ENCODE results near the gene POTEE.

GRCh38 chr2:130728028-130728519 lies 796 bp upstream of the GPR148 start:
- PRO-cap = no peak

DNA sequence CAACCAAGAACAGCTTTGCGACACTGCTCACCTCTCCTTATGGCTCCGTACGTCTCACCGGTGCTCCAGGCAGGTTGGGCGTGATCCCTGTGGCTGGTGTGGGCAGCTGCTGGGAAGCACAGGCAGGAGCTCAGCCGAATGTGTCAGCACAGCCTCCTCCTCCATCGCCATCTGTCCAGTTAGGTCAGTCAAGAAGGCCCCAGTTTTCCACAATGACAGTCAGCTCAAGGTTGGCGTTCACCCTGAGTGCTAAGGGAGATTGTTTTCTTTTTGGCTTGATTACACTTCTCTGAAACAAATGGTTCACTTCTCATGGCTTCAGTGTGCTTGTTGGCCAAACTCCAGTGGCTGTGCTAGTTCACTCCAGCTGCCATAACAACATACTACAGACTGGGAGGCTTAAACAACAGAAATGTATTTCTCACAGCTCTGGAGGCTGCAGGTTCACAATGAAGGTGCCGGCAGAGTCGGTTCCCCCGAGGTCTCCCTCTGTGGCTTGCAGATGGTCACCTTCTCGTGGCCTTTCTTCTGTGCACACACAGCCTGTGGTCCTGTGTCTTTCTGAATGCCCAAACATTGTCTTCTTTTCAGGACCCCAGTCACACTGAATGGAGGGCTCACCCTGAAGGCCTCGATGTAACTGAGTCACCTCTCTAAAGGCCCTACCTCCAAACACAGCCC lies 30.3 kb downstream of the AMER3 start:
- PRO-cap = no peak

- PRO-cap = no peak
Measured at GRCh38 chr2:130819459-130820203, 17.1 kb upstream of the ARHGEF4 start.

DNA sequence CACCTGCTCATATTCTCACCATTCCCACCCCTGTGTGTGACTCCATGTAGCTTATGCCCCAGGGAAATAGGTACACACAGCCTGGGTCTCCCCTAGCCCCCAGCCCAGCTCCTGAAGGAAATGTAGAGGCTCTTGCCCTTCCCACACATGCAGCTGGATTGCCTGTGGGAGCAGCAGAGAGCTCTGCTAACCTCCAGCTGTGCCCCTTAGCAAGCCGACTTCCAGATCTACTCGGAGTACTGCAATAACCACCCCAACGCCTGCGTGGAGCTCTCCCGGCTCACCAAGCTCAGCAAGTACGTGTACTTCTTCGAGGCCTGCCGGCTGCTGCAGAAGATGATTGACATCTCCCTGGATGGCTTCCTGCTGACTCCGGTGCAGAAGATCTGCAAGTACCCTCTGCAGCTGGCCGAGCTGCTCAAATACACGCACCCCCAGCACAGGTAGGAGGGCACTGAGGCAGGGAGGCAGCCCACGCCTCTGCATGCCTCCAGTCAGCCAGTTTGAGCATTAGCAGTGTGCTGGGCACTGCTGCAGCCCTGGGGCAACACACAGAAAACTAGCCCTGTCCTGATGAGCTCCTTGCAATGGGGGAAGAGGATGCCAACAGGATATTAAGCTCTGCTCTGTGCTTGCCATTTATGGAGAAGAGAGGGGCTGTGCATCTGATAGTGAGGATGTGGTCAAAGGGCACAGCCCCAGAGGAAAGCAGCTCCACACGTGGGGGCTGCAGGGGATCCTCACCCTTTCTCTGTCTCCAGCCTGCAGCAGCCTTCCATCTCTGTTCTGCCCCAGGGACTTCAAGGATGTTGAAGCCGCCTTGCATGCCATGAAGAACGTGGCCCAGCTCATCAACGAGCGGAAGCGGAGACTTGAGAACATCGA lies 52.0 kb downstream of the FAM168B start:
- PRO-cap = no peak

GRCh38 chr2:131127774-131128830 lies 23.0 kb downstream of the PLEKHB2 start:
- PRO-cap = no peak

GRCh38 chr2:131208841-131210021 lies at the start of gene POTEE:
TSS of gene POTEE (plus strand) at chr2:131209536.
- PRO-cap = no peak

GRCh38 chr2:131363228-131363659 lies 724 bp downstream of the RAB6D start:
- PRO-cap = no peak

DNA sequence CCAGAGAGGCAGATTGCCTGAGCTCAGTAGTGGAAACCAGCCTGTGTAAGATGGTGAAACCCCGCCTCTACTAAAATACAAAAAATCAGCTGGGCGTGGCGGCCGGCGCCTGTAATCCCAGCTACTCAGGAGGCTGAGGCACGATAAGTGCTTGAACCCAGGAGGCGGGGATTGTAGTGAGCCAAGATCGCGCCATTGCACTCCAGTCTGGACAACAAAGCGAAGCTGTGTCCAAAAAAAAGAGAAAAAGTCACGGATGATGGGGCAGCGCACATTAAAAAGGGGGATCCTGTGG lies 30.2 kb upstream of the RAB6D start:
- PRO-cap = no peak

- PRO-cap = bidirectional peak, plus-strand start at chr2:131493076, minus-strand start at chr2:131492985
Measured at GRCh38 chr2:131492651-131493225, 541 bp upstream of the MZT2A start.

DNA sequence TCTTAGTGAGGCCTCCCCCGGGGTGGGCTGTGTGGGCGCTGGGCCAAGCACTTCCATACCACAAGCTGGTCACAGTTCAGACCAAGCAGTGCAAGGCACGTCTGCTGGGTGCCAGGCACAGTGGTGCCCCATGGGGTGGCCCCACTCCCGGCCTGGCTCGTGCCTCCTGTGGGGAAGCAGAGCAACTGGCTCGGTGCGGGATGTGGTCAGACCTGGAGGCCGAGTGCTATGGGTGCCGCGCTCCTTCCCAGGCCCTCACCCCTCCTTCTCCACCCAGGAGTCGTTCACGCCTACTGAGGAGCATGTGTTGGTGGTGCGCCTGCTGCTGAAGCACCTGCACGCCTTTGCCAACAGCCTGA lies 12.4 kb upstream of the CCDC74A start:
- PRO-cap = no peak

DNA sequence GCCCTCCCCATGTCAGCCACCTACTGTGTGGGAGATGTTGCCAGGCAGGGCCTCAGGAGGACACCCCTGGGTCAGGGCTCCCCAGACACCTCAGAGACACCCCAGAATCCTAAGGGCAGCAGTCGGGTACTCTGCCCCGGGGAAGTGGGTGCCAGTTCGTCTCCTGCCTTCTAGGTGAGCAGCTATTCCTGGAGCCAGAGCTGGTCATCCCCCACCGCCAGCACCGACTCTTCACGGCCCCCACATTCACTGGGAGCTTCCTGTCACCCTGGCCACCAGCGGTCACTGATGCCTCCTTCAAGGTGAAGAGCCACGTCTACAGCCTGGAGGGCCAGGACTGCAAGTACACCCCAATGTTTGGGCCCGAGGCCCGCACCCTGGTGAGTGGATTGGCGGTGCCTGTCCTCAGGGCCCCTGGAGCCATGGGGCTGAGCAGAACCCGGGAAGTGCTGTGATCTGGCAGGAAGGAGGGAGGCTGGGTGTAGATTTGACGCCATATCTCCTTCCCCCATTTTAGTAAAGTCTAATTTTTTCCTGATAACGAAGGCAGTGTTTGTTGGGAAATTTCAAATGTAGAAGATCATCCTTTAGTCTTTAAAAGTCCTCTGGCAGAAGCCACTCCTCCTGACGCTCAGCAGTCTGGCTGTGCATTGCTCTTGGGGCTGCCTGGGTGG lies 9.2 kb upstream of the CCDC74A start:
- PRO-cap = no peak

GRCh38 chr2:132162125-132162549 lies 385 bp upstream of the ANKRD30BL start:
- PRO-cap = no peak

- PRO-cap = no peak
Measured at GRCh38 chr2:132278801-132280114, 117.5 kb upstream of the ANKRD30BL start.

GRCh38 chr2:132353541-132353932 lies 63.1 kb upstream of the GPR39 start:
- PRO-cap = no peak

- PRO-cap = no peak
Measured at GRCh38 chr2:132462834-132463495, 46.4 kb downstream of the GPR39 start.

- PRO-cap = no peak
Measured at GRCh38 chr2:133156626-133157372, 411.5 kb downstream of the NCKAP5 start.

DNA sequence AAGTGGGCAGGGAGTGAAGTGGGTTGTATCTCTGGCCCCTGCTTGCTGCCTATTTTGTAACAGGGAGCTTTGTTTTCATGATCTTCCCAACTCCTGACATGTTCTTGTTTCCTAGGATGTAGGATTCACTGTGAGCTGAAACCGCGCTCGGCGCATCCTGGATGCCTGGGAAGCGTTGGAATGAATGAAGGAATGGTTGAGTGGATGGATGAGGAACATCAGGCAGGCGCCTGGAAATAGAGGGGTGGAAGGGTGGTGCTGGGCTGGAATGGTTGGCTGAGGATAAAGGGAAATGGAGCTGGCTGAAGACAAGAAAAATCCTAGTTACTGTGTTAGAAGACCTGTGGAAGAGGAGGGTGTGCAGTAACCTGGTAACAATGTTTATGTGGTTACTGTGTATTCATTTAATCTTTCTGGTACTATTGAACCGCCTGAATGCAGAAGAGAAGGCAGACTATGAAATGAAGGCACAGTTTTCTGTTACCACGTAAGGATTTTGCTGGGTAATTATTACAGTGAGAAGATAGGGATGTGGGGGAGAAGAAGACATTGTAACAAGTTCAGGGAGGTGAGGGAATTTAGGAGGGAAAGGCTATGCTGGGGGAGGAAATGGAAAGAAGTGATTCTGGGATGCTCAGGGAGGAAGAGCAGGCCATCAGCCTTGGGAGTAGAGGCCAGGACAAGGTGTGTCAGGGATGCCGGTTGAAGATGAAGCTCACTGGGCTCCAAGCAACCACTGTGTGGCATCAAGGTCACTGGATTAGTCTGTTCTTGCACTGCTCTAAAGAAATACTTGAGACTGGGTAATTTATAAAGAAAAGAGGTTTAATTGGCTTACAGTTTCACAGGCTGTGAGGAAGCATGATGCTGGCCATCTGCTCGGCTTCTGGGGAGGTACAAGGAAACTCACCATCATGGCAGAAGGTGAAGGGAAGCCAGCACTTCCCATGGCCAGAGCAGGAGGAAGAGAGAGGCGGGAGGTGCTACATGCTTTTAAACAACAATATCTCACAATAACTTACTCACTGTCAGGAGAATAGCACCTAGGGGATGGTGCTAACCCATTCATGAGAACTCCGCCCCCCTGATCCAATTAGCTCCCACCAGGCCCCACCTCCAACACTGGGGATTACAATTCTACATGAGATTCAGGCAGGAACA lies 110.1 kb upstream of the MGAT5 start:
- PRO-cap = no peak

- PRO-cap = no peak
Measured at GRCh38 chr2:134251955-134252845, 1.7 kb upstream of the MGAT5 start.

- PRO-cap = no peak
Measured at GRCh38 chr2:134307260-134307794, 53.5 kb downstream of the MGAT5 start.

- PRO-cap = unidirectional peak, minus-strand start at chr2:134401981
Measured at GRCh38 chr2:134401699-134402052, 147.8 kb downstream of the MGAT5 start.